Metastatic Pancreatic Carcinoma in the Ovary (tissue), 1 donor: ENCODE results near the gene ITGB1BP1.

DNA sequence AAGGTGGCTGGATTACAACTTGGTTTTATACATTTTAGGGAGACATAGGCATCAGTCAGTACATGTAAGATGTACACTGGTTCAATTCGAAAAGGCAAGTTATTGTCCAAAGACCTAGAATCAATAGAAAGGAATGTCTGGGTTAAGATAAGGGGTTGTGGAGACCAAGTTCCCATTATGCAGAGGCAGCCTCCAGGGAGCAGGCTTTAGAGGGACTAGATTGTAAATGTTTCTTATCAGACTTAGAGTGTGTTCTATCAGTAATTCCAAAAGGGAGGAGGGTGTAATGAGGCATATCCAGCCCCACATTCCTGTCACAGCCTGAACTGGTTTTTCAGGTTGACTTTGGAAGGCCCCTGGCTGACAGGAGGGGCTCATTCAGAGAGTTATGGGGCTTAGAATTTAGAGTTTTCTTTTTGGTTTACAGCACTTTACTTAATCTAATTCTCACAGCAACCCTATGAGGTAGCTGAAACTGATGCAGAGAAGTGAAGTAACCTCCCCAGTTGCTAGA is 28.3 kb upstream of the ASAP2 start:
- PRO-cap, result no peak

DNA sequence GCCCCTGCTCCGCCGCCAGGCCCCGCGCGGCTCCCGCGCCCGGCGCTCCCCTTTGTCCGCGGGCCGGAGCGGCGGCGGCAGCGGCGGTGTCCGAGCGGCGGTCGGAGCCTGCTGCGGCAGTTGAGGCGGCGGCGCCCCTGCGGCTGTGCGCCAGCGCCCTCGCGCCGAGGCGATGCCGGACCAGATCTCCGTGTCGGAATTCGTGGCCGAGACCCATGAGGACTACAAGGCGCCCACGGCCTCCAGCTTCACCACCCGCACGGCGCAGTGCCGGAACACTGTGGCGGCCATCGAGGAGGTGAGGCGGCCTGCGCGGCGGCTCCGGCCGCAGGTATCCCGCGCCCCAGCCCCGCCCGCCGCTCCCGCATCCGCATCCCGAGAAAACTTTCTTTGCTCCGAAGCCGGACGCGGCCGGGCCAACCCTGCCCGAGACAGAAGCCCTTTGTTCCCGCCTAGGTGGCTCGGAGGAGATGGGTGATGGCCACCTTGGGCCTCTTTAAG is 371 bp downstream of the ASAP2 start:
- PRO-cap, result no peak

DNA sequence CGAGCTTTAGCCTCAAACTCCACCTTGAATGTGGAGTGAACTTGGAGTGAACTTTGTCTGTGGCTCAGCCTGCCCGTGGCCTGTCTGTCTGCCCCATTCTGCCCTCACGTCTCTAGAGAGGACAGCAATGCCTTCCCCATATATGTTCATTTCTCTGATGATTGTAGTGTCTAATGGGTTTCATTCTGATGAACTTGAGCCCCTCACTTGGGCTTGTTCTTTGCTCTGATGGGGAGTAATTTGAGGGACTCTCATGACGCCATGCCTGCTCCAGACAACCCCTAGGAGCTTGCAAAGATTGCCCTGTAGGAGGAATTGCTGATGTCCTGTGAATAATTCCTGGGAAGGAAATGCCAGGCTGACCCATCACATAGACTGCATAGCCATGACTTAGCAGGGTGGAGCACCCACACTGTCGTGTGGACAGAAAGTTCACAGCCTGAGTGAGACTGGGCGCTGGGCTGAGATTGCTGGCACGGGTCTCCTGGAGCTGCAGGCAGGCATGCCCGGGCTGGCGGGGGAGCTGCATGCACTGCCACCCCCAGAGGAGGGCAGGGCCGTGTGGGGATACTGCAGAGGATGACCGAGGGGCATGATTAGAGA is 42.7 kb downstream of the ASAP2 start:
- PRO-cap, result no peak

DNA sequence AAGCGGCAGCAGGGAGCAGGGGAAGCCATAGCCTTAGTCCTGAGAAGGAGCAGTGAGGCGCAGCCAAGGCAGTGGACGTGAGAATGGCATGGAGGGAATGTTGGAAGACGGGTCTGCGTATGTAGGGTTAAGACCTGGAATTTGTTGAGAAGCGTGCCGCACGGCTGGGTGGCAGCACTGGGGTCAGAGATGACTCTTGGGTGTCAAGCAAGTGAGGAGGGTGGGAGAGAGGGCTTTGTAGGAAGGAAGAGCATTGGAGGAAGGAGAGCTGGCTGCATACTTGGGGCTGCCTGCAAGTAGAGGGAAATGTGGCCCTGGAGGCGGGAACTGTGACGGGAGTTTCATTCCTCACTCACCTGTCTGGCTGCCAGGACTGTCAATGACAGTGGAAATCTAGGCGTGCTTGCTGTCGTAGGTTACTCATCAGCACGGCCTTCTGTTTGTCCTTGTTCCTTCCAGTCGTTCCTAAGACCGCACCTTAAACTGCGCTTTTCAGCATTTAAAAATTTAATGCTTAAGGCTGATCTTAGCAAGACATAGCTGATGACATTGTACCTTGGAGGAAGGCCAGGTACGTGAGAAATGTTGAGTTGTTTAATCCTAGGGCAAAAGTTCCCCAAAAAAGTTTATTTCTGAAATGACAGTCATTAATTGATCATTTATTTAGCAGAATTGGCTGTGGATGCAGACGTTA is 107.9 kb downstream of the ITGB1BP1 start:
- PRO-cap, result no peak

GRCh38 chr2:9358295-9358903 is 64.9 kb downstream of the ITGB1BP1 start:
- PRO-cap, result no peak

DNA sequence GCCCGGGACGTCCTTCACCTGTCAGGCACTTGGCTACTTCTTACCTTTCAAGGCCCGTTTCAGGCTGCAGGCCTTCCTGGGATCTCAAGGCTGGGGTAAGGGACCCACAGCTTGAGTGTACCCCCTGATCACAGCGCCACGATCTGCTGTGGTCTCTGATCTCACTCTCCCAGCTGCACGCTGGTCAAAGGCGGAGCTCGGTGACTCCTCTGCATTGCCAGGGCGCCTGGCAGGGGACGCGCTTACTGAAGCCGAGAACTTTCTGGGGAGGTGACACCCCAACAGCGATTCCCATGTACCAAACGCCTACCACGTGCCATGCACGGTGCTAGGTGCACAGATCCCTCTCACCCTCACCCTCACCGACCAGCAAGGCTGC is 904 bp downstream of the ITGB1BP1 start:
- PRO-cap, result unidirectional peak, plus-strand start at position 214 of the sequence; unidirectional peak, plus-strand start at position 248 of the sequence

DNA sequence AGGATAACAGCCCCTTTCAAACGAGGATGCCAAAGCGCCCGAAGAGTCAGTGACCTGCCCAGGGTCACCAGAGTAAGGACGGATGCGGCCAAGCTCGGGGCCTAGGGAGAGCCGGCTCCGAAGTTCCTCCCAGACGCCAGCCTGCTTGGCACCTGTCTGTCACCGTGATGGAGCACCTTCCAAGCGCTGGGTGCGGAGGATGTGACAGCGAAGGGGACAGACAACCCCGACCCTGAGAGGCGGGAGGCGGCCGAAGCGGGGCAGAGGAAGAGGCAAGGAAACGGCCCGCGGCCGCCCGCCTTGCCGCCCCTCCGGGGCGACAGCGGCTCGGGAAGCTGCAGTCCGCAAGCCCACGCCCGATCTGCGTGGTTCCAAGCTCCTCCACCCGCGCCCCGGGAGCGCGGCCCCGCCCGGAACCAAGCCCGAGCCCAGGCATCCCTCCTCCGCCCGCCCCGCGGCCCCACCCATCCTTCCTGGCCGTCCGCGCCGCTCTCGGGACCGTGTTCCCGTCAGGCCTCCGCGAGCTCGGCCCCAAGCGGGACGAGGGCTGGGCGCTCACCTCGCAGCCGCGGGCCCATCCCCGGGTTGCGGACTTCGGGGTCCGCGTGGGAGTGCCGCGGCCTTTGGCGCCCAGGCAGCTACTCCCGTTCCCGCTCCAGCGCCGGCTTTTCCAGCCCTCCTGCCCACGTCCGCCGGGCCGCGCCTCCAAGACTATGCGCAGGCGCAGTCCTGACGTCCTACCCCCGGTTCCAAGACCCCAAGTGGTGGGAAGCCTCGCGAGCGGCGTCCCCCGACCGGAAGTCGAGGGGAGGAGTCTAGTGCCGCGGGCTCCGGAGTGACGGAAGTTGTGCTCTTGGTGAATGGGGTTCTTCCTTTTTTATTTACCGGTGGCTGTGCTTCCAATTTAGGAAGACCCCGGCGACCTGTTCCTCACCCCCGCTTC is at the start of gene ITGB1BP1:
TSS of gene ITGB1BP1 (minus strand) at position 715 of the 943 bp plus-strand sequence.
- PRO-cap, result unidirectional peak, minus-strand start at position 363 of the sequence; bidirectional peak, plus-strand start at position 818 of the sequence, minus-strand start at position 643 of the sequence

GRCh38 chr2:9558700-9559298 is 3.2 kb upstream of the ADAM17 start:
- PRO-cap, result no peak

GRCh38 chr2:9565242-9565814 is 9.7 kb upstream of the ADAM17 start:
- PRO-cap, result unidirectional peak, minus-strand start at chr2:9565578

DNA sequence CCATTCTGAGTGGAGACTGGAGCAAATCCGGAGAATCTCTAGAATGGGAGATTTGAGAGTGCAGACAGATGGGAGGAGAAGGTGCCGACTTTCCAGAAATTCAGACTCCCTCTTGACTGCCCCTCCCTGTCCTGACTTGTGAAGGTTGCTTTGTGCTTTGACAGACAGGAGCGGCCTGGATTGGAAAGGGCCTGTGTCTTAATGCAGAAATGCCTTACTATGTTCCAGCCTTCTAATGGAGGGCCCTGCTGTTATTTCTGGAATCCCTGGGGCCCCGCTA is 1.4 kb upstream of the YWHAQ start:
- PRO-cap, result no peak

GRCh38 chr2:9638494-9639050 is 7.8 kb upstream of the YWHAQ start:
- PRO-cap, result no peak

DNA sequence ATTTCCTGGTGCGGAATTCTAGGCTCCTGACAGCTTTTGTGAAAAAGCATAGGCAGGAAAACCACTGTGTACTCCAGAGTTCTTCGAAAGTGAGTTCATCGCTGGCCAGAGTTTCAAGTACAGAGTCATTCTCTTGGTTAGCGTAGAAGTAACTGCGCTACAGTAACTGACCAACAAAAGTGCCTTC is 13.9 kb upstream of the YWHAQ start:
- PRO-cap, result no peak

- PRO-cap, result no peak
Measured at GRCh38 chr2:9760404-9761004, 82.8 kb upstream of the TAF1B start.

DNA sequence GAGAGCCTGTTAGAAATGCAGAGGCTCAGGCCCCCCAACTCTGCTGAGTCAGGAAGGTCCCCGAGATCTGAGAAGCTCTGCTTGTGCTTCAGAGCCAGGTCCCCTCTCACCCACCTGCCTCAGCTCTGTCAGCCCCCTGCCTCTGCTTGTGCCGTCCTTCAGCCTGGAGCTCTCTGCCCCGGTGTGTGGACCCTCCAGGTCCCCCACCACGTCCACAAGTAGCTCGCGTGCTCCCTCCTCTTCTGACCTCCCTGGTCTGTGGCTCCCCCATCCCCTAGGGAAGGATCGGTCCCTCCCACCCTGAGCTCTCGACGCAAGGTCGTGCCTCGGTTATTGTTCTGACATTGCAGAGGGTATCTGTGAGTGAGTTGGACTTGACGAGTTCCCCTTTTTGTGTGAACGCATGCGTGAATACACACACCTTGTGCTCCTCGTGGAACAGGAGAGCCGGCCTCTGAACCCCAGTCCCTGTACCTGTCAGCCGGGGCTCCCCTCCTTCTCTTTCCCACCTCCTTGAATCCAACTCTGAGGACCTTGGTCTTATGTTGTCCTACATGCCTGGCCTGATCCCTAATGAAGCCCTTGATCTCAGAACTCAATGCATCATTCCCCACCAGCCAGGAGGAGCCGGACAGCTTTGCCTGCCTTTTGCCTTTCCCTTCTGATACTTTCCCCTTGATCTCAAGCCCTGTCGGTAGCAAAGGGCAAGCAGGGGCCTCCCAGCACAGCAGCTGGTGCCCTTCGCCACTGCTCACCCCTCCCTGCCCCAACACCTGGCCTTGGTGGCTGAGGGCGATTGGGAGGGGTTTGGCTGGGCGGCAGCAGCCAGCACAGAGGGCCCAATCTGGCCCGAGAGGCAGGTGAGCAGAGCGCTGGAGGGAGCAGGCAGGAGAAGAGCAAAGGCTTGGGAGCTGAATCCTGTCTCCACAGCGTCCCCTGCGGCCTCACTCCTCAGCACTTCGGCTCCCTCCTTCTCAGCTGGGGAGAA is 75.3 kb upstream of the TAF1B start:
- PRO-cap, result no peak

DNA sequence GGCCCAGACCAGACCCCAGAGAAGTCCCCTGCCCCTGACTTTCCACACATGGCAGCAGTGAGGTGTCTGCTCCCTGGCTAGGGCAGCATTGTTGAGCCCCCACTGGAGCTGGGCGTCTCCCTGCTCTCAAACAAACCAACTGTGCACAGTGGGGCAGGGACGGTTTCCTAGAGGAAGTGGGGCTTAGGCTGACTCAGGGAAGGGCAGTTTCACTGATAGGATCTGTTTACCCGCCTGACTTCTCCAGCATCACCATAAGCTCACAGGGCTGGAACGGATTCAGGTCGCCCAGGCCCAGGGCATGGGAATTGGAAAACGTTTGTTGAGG is 30.9 kb upstream of the TAF1B start:
- PRO-cap, result no peak

GRCh38 chr2:9867892-9868607 is 24.8 kb downstream of the TAF1B start:
- PRO-cap, result no peak

GRCh38 chr2:10091623-10092055 is 11.4 kb upstream of the CYS1 start:
- PRO-cap, result no peak

GRCh38 chr2:10283055-10283807 is 19.5 kb upstream of the HPCAL1 start:
- PRO-cap, result no peak

- PRO-cap, result no peak
Measured at GRCh38 chr2:10342188-10342828, 39.6 kb downstream of the HPCAL1 start.

- PRO-cap, result no peak
Measured at GRCh38 chr2:10374247-10374976, 71.7 kb downstream of the HPCAL1 start.